Skeletal muscle satellite cell (primary cell): ENCODE measurements around a stretch of chr7.

GRCh38 chr7:134693107-134693709 lies 46.6 kb downstream of the BPGM start:
- CAGE, long polyA plus RNA = no peak

DNA sequence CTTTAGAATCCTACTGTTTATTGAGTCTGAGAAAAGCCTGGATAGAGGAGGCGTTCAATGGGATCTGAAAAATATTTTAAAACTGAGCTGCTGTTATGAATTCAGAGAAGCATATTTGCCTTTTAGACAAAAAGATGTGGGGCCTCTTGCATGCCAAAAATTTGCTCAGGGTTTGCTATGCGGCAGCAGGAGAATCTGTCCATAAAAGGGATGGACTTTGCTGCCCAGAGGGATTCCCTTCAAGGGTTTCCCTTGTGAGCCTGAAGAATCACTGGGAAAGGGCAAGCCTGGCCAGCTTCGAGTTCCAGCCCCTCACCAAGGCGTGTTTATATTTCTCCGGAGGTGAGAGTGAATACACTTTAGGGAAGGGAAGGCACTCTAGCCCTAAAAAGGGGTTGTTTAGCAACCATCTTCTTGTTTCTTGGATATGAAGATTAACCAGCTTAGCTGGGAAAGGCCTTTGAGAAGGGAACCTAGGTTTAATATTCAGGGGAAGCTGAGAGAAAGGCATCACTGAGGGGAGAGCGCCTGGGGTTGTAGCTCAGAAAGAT lies 55.5 kb upstream of the CALD1 start:
- CAGE, long polyA plus RNA = no peak

DNA sequence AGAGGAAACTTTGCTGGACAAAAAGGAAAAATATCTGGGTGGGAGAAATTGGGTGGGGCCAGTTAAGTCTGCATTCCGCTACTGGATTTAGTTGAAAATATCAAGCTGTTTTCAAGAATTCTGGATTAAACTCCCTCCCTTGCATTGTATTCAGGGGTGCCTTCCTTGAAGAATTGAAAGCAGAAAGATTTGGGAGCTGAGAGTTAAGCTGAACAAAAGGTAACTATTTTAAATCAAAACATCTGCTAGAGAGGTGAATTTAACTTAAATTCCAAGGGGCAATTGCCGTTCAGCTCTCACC lies 34.1 kb upstream of the CALD1 start:
- CAGE, long polyA plus RNA = no peak

GRCh38 chr7:134777991-134778610 lies 1.3 kb upstream of the CALD1 start:
- CAGE, long polyA plus RNA = no peak

GRCh38 chr7:134781923-134782546 lies 2.6 kb downstream of the CALD1 start:
- CAGE, long polyA plus RNA = no peak

DNA sequence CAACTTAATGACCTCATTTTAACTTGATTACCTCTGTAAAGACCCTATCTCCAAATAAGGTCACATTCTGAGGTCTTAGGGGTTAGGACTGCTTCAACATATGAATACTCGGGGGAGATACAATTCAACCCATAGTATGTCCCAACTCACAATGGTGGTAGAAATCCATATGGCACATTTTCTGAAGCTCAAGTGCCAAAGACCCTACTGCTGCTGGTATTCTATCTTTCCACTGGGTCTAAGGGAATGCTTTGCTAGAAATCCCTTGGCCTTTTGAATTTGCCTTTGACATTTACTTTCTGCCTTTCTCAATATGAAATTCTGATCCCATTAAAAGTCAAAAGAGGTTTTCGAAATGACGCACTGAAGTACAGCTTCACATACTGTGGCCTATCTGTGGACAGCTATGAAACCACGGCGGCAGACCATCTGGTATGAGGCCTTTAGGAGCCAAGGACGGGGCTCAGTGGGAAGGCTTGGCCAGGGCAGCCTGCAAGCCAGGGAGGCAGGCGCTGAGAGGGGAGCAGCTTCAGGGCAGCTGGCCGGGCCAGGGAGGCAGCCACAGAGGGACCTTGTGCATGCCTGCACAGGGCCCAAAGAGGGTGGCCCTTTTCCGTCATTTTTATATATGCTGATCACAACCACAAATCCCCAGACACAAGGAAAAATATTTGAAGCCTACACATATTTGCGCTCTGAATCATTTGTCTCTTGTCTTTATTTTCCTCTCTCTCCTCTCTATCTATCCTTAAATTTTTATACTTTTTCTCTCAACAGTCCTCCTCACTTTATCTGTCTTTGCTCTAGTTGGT lies 13.4 kb downstream of the CALD1 start:
- CAGE, long polyA plus RNA = no peak

DNA sequence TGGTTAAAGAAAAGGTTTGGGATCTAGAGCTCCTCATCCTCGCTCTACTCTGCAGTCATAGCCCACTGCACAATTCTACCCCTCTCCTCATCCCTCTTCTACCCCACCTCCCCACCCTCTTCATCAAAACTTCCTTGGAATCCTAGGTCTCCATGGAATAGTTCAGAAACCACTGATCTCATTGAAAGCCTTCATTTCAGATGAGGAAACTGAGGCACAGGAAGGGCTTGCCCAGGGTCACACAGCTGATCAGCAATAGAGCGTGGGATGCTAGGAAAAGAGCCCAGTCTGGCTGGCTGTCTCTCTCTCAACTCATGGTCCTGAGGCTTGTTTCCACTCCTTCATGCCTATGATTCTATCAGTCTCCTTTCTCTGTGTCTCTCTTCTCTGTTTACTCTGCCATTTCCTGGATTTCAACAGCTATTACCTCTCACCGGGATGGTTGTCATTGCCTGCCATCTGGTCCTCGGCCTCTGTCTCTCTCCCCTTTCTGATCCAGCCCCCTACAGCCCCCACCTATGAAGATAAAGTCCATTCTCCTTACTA lies 93.5 kb upstream of the AGBL3 start:
- CAGE, long polyA plus RNA = no peak

DNA sequence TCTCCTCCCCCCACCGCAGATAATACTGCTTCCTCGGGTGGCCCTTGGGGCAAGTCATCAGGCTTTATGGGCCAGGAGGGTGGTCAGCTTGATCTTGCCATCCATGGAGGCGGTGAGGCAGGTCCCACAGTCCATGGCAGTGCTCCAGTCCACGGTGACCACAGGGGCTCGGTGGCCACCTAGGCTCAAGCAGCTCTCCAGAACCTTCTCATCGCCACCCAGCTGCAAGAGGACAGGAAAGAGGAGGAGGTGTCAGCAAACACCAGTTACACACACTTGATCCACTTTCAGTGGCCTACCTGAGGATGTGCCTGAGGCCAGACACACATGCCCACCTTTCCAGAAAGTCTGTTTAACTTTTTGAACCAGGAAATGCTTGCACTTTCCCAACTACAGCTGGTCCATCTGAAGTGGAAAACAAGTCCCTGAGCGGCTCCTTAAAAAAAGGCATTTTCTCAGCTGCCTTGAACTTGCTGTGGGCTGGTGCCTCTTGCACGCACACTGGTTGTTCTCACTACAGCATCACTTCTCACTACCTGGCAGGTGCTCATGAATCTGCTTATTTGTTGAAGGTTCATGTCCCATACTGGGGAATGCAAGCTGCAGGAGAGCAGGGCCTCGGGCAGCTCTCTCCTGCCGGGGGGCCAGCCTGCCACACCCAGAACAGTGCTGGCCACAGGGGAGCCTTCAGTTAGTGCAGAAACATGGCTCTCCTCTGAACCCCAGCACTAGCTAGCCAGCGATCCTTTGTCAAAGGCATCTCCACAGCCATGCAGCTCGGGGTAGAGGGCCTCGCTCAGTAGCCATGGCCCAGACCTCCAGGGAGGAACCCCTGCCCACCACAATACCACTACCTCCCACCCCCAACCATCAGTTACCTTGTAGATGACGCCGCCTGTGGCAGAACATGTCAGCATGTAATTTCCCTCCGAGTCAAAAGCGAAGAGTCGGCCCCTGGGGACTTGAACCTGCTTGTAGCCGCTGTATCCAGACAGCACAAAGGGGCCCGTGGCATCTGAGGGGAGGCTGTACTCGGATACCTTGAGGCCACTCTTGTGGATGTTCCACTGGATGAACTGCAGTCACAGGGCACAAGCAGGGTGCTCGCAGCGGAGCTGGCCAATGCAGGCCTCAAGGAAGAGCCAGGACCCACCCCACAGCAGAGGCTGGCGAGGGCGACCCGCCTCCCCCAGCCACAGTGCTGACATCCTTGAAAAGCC lies 16.0 kb upstream of the CYREN start:
- CAGE, long polyA plus RNA = no peak

DNA sequence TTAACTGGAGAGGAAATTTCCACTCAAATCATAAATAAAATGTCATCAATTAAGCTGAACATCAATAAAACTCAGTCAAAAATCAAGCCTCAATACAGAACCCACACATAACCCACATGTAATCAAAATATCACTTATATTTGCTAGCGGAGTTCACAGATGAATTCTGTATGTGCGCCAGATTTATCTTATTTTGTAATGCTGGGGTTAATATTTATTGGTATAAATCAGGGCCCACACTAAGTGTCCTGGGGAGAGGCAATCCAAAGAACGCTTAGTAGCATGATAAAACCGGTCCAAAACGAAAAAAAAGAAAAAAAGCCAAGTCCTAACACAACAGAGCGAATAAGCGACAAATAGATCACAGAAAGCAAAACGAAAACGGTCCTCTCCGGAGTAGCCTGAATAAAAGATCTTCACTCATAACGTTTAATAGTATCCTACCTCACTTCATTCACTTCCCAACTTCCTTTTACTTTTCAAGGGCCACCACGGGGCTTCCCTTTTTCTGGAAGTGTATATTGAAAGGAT lies 1.2 kb downstream of the CNOT4 start:
- CAGE, long polyA plus RNA = no peak

DNA sequence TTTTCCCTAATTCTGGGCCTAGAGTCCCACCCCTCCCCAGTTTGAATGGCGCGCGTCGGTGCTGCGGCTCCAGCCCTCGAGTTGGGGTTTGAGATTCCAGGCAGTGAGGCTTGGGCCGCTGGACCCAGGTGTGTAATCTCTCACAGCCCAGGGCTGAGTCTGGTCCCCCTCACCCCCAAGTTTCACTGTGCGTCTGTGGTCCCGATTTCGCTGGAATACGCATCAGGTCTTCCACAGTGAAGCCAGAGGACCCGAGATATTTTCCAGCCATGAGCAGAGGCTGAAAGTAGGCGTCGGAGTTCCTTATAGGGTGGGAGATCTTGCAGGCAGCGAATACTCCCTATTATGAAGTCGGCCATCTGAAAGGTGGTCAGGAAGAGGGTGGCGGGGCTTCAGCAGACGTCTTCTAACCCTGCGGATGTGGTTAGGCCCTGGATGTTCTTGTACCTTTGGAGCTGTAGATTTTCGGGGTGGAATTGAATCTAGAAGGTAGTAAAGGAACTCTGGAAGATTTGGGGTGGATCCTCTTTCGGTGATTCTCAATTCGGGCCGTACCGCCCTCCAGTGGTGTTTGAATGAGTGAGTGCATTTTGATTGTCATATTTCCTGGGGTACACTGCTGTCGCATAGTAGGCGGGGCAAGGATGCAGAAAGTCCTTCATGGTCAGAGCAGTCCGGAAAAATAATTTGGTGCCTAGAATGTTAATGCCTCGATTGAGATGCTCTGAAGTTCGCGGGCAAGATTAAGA lies 544 bp downstream of the NUP205 start:
- CAGE, long polyA plus RNA = no peak

- CAGE, long polyA plus RNA = no peak
These were observed 46.5 kb upstream of the STMP1 start for GRCh38 chr7:135615811-135616257.

GRCh38 chr7:135617519-135617896 lies 44.8 kb upstream of the STMP1 start:
- CAGE, long polyA plus RNA = no peak

GRCh38 chr7:135661606-135662156 lies 633 bp upstream of the STMP1 start:
- CAGE, long polyA plus RNA = no peak

GRCh38 chr7:135927116-135927685 lies 50.0 kb downstream of the MTPN start:
- CAGE, long polyA plus RNA = no peak

GRCh38 chr7:135930378-135930776 lies 46.8 kb downstream of the MTPN start:
- CAGE, long polyA plus RNA = no peak

DNA sequence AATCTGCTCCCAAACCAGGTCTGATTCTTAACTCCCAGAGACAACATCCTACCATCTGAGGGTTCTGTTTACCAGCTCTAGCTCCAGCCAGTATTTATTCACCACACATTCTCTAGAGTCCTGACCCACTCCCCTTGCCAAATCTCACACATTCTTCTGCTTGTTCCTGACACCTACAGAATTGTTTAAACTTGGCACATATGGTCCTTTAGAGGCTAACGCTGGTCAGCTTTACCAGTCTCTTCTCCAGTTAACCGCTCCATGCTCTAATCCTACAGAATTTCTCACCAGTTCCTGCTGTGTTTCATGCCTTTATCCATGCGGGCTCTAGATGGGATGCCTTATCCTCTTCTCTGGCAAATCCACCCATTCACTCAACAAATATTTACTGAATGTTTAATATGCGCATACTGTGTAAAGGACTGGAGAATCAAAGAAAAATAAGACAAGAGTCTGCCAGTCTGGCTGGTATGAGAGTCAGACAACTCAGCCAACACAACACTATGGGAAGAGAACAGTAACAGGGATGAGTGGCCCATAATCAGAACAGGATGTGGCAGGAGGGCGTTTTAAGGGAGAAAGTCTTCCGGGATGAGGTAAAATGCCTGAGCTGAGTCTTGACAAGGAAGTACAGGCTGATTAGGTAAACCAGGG lies 46.3 kb downstream of the MTPN start:
- CAGE, long polyA plus RNA = no peak

- CAGE, long polyA plus RNA = no peak
These were observed 442.8 kb upstream of the MTPN start for GRCh38 chr7:136420092-136420293.

DNA sequence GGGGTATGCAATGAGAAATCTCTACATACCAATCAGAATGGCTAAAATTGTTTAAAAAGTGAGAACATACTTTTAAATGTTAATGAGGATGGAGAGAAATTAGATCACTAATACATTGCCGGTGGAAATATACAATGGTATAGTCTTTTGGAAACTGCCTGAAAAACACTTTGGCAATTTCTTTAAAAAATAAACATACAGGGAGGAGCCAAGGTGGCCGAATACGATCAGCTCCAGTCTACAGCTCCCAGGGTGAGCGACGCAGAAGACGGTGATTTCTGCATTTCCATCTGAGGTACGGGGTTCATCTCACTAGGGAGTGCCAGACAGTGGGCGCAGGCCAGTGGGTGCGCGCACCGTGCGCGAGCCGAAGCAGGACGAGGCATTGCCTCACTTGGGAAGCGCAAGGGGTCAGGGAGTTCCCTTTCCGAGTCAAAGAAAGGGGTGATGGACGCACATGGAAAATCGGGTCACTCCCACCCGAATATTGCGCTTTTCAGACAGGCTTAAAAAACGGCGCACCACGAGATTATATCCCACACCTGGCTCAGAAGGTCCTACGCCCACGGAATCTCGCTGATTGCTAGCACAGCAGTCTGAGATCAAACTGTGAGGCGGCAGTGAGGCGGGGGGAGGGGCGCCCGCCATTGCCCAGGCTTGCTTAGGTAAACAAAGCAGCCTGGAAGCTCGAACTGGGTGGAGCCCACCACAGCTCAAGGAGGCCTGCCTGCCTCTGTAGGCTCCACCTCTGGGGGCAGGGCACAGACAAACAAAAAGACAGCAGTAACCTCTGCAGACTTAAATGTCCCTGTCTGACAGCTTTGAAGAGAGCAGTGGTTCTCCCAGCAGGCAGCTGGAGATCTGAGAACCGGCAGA lies 37.2 kb upstream of the CHRM2 start:
- CAGE, long polyA plus RNA = no peak

- CAGE, long polyA plus RNA = no peak
These were observed 2.1 kb downstream of the CHRM2 start for GRCh38 chr7:136870510-136870941.

GRCh38 chr7:137513518-137514177 lies 170.1 kb upstream of the PTN start:
- CAGE, long polyA plus RNA = no peak